Bronchial lymph node (tissue), 1 donor: ENCODE measurements around a stretch of chr7.

DNA sequence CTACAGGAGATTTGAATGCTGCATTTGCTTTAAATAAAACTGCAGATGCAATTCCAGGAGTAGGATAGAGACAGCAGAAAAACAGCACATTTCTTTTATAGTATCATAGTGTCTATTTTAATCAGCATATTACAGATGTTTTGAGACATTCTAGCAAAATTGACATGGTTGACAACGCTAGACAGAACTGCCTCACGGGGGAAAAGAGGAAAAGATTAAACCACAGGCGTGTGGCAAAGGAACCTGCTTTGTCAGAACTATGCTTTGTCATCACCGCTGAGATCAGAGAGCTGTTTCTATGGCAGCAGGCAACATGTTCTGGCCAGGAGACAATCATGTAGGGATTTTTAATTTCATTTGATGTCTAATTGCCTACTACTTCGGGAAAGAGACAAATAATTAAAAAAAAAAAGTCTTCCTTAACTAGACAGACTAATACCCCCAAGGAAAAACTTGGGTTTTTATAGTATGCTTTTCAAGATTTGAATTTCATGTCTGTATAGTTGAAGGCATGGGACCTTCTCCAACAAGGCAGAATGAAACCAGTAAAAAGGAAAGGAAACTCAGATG is 40.0 kb downstream of the NRCAM start:
- PRO-cap: no peak

DNA sequence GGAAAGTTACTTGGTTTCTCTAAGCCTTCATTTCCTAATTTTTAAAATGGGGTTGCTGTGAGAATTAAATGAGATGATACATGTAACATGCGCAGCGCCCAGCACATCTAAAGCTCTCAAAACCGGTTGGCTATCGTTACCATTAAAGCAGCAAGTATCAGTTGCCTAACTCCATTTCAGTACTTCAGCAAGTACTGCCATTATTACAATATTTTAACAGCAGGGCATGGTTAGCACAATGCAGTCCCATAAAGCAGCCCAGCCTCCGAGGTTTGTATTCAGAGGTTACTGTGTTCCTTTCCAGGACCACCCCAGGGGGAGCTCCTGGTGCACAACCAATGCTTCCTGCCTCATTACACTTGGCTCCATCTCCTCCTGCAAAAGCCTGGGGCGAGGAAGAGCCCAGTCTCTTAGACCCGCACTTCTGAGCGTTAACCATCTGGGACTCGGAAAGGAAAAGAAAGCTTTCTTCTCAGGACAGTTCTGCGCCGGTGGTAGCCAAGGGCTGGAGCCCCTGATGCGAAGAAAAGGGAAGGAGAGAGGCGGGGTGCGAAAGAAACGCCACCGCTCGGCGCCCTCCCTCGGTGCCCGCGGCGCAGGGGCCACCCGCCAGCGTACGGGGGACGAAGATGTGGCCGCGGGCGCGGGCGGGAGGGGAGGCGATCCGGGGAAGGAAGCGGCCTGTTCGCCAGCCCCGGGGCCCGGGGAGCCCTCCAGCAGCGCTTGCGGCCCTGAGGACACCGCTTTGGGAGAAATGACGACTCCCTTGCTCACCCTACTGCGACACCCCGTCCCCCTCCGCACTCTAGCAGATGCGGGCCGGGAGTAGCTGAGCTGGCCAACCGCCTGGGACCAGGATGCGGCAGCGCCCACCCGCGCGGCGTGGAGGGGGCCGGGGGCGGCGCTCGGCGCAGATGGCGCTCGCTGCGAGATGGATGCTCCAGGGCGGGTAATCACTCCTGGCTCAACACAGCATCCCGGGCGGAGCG is 1.5 kb downstream of the NRCAM start:
- PRO-cap: no peak

DNA sequence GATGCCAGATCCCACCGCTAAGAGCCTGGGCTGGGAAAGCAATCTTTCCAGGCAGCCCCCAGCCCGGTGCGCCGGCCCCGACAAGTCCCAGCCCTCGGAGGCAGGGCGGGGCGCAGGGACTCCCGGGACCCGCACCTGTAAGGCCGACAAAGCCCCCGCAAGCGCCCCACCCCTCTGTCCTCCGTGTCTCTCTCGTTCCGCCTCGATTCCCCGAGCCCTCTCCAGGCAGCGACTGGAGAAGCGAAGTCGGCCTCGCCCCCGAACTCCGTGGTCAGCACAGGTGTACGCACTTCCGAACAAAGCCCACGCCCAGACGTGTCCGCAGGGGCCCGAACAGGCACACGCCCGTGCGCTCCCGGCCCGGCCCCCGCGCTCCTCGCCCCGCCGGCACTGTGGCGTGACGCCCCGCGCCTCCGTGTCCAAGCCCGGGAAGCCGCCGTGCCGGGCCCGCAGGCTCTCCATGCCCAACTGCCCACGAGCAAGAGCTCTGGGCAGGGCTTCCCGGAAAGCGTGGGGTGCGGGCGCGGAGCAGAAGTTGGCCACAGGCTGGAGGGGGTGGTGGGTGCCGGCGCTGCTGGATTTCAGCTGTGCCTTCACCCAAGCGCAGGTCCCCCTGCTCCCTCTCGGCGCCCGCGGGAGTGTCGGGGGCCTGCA is 705 bp downstream of the NRCAM start:
- PRO-cap: bidirectional peak, plus-strand start at position 312 of the sequence, minus-strand start at position 192 of the sequence

- PRO-cap: no peak
These were observed 5.7 kb downstream of the DNAJB9 start for GRCh38 chr7:108575004-108576074.

DNA sequence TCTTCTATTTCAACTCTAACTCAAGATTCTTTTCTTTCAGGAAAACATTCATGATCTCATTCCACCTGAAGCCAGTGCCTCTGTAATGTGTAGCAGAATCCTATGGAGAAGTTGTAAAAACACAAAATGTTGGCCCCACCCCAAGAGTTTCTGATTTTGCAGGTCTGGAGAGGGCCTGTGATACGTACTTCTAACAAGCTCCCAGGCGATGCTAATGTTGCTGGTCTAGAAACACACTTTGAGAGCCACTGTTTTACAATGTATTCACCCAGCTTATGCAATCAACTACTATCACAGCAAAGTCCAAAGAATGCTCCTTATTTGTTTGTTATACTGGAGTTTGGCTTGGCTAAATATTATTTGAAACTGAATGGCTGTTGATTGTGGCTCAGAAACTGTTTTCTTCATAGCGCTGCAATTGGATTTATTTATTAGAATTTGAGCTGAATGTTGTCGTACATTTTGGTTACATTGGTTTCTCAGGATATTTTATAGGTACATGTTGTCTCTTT is 44.3 kb downstream of the DNAJB9 start:
- PRO-cap: no peak

GRCh38 chr7:109596816-109597345 is 1027.2 kb downstream of the DNAJB9 start:
- PRO-cap: no peak

DNA sequence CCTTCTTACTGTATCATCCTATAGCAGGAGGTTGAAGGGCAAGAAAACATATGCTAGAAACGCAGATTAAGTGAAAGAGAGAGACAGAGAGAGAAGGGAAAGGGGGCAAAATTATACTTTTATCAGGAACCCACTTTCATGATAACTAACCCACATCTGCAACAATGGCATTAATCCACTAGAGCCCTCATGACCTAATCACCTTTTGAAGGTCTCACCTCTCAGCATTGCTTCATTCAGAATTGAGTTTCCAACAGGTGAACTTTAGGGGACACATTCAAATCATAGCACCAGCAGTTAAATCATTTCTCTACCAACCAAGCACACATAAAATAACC is 1078.2 kb downstream of the DNAJB9 start:
- PRO-cap: no peak

DNA sequence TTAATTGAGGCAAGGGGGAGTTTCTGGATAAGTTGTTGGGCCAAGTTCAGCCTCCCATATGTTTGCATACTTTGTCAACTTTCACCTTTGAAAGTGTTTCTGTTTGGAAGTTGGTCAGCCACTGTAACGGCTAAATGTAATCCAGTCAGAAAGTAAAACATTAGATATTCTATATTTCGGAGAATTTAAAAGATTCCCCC is 567.9 kb upstream of the LRRN3 start:
- PRO-cap: no peak

DNA sequence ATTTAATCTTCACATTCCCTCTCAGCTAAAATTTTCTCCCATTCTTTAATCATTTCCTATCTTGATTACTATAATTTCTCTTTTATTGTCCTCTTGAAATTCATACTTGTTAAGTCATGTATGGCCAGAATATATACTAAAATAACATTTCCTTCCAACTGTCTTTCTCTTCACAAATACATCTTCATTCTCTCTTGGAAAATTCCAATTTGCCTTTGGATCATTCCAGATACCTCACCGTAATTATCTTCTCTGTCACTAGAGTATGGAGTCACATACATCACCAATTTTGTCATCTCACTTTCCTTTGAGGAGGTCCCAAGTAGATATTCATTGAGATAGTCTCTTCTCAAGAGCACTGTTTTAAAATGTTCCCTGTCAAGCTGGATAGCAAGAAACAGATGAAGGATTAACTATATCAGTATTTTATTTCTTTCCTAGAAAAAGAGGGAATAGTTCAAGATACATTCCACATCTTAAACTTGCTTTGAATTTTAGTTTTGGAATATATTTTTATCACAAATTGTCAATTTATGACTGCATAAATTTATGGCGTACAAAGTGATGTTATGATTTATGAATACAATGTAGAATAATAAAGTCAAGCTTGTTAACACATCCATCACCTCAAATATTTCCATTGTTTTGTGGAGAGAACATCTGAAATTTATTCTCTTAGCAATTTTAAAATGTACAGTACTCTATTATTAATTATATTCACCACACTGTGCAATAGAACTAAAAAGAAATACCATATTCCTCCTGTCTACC is 125.1 kb downstream of the LRRN3 start:
- PRO-cap: no peak

GRCh38 chr7:111315704-111316124 is 224.8 kb downstream of the LRRN3 start:
- PRO-cap: no peak

GRCh38 chr7:111858646-111859356 is 296.5 kb upstream of the IMMP2L start:
- PRO-cap: no peak

DNA sequence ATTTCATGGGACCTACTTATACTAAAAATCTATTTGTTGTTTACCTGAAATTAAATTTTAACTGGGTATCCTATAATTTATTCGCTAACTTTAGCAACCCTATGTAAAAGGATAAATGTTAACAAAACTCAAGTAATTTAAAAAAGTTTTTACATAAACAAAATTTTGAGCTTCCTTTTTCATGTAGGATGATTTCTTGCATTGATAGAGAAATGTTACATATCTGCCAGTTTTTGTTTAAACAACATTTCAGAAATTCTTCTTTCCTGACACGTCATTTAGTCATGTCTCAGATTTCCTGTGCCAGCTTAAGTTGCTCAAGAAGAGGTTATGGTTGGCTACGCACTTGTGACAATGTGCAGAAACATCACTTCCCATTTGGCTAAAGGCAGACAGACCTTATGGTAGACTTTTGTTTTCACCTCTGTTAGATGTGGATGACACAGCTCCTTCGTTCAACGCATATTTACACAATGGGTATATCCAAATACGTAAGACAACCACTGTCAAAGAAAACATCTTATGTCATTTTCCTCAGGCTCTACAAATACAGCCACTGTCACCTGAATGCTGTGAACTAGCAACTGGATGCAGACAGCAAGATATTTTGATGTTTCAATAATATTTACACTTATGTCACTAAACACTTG is 125.8 kb downstream of the DOCK4 start:
- PRO-cap: no peak

GRCh38 chr7:112086802-112087208 is 119.4 kb downstream of the DOCK4 start:
- PRO-cap: no peak

- PRO-cap: no peak
These were observed 114.8 kb downstream of the DOCK4 start for GRCh38 chr7:112091142-112092097.

GRCh38 chr7:112145710-112146093 is 60.5 kb downstream of the DOCK4 start:
- PRO-cap: no peak

GRCh38 chr7:112349281-112350206 is 100.7 kb upstream of the IFRD1 start:
- PRO-cap: no peak

GRCh38 chr7:112422053-112422357 is 28.3 kb upstream of the IFRD1 start:
- PRO-cap: no peak

DNA sequence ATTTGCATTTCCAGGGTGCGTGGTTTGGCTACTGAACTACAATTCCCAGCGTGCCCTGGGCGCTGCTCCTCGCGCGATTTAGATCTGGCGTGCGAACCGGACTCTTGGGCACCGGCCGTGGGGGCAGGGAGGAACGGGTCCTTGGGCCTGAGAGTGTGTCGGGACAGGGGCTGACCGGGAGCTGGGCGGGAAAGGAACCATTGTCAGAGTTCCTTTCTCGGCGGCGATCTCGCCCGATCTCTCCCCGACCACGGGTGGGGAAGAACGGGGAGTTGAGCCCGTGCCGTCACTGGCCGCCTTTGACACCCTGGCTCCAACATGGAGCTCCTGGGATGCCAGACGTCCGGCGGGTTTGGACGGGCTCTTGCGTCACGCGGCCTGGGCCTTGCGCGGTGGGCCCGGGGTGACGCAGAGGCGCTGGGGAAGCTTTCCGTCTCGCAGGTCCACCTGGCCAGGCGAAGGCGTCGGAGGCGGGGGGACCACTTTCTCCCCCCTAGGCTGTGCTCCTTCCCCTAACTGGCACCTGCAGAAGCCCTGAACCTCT is 697 bp downstream of the IFRD1 start:
- PRO-cap: bidirectional peak, plus-strand start at position 76 of the sequence, minus-strand start outside the sequence; bidirectional peak, plus-strand start at position 458 of the sequence, minus-strand start at position 329 of the sequence

DNA sequence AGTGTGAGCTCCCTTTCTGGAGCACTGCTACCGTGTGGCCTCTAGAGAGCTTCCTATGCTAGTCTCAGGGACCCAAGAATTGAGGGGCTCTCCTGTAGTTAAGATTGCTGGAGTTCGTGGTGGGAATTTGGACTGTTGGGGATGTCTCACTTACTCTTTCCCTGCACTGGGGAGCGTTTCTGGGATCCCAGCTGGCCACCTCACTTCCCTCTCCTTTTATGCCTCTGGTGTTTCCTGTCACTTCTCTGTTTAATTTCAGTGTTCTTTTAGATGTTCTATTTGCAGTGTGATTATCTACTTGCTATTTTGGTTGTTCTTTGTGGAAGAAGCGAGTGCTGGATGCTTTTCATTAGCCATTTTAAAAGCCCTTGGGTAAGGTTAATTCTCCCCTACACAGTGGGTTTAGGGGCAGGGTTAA is 23.5 kb downstream of the LSMEM1 start:
- PRO-cap: no peak

DNA sequence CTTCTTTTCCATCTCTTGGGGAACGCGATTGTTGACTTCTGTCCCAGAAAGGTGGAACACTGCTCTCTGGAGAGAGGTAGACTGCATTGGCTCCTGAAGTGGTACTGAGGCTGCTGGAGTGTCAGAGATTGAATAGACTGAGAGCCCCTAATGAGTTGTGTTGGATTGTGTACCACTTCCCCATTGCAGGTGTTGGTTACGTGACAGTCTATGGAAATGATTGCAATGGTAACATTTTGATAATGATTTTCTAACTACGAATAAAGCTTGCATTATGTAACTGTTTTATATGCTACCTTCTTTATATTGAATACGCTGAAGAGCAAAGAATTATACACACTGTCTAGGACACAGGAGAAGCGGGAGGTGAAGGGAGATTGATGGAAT is 1.0 kb upstream of the BMT2 start:
- PRO-cap: no peak